Ureter (tissue), 1 donor: ENCODE results near the gene STRA6.

DNA sequence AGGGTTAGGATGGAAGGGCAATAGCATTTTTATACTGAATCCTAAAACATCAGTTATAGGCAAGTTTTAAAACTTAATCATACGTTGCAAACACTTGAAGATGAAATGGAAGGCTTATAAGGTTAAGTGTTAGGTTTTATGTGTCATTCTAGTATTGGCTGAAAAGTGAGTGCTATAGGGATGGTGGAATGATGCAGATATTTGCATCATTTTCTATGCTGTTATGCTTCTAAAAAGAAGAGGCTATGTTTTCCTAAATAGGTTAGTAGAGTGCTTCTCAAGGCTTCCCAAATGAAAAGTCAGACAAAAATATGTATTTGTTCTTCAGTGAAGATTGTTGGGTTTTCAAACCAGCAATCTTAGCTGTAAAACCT, 23.3 kb downstream of the ARIH1 start:
- PRO-cap: no peak

- PRO-cap: no peak
Measured at GRCh38 chr15:72526963-72527724, 53.0 kb downstream of the ARIH1 start.

GRCh38 chr15:72752336-72753067, 31.1 kb downstream of the ADPGK start:
- PRO-cap: no peak

- PRO-cap: no peak
Measured at GRCh38 chr15:73288095-73288728, 80.5 kb downstream of the HCN4 start.

DNA sequence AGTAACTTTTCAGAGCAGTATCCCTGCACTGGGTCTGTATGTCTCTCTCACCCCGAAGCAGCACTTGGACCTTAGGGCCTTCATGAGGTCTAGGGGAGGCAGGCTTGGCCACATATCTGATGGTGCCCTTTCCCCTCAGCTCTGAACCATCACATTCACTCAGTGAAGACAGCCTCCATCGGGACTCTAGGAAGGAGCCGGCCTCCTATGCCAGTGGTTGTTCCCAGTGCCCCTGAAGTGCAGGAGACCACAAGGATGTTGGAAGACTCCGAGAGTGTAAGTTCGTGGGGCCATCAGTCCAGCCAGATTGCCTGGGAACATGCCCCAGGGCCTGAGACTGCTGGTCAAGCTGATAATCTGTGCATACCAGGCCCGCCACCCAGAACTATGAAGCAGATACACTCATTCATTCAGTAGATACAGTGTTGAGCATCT, 67.6 kb downstream of the HCN4 start:
- PRO-cap: no peak

- PRO-cap: no peak
Measured at GRCh38 chr15:73303517-73304222, 65.1 kb downstream of the HCN4 start.

- PRO-cap: no peak
Measured at GRCh38 chr15:73374479-73374776, 5.7 kb upstream of the HCN4 start.

GRCh38 chr15:73750987-73751538, 2.1 kb downstream of the INSYN1 start:
- PRO-cap: no peak

DNA sequence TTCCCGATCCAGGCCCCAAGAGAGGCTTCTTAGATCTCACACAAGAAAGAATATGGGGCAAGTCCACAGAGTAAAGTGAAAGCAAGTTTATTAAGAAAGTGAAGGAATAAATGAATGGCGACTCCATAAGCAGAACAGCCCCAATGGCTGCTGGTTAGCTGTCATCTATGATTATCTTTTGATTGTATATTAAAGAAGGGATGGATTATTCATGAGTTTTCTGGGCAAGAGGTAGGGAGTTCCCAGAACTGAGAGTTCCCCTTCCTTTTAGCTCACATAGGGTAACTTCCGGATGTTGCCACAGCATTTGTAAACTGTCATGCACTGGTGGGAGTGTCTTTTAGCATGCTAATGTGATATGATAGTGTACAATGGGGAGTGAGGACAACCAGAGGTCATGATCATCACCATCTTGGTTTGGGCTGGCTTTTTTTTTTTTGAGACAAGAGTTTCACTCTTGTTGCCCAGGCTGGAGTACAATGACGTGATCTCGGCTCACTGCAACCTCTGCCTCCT, 5.8 kb upstream of the LOXL1 start:
- PRO-cap: no peak

DNA sequence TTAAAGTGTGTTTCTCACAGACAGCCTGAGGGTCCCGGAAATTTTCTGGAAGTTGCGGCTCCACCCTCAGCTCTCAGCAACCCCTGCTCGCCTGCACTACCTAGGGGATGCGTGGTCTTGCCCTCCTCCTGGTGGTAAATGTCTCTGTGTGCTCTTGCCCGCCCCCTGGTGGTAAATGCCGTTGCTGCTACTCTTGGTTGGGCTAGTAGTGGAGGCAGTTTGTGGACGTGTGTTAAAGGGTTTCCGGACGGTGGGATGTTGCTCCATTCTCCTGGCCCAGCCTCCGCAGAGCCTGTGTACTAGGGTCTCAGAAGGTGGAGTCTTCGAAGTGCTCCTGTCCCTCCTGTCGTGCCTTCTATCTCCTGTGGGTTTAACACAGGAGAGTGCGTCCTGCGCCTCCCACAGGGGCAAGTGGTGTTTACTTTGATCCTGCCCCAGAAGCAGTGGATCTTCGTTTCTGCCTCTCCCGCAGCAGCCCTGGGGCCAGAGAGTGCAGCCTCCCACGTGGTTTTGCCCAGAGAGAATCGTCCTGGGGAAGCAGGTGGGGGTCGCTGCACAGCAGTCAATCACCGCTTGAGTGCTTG, 27.3 kb downstream of the STOML1 start:
- PRO-cap: no peak

GRCh38 chr15:74010869-74011651, 16.5 kb downstream of the PML start:
- PRO-cap: no peak

DNA sequence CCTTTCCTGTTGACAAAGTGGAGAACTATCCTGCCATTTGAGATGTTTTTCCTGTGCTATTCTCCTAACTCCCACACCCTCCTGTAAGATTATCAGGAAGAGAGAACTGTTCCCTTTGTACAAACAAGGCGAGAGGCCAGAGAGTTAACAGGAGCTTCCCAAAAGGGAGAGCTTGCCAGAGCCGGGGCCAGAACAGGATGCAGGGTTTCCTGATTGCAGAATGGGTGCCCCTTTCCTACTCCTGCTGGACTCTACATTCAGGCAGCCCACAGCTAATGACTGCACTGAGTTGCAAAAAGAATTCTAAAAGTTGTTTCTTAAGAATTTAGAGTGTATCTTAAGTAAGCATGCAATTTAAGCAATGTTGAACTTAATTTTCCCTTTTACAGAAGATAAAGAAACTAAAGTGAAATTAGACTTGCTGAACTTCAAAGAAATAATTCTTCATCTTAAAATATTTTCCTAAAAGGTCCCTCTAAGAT, 17.2 kb downstream of the PML start:
- PRO-cap: no peak

GRCh38 chr15:74202114-74203526, at the start of gene STRA6:
Gene STRA6, minus strand, starts transcription at chr15:74202787.
- PRO-cap: no peak

GRCh38 chr15:74396881-74397311, 29.4 kb upstream of the CYP11A1 start:
- PRO-cap: no peak

DNA sequence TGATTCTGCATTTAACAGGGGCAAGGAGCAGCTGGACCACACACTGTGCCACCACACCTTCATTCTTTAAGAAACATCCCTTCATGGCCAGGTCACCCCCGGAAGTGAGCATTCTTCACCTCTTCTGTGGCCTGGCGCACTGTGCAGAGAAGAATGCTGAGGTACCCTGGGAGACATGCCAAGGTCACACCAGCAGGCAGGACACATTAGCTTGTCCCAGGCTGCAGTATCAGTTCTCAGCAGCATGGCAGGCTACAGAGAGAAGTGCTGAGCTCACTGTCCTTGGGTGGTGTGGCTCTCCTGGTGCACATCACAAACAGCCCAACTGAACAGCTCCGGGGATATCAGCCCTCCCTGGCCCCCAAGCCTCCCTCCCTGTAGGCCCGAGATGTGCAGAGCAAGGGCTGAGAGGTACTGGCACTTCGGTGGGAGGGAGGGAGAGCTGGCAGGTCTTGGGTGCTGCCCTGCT, 13.5 kb downstream of the SEMA7A start:
- PRO-cap: no peak

DNA sequence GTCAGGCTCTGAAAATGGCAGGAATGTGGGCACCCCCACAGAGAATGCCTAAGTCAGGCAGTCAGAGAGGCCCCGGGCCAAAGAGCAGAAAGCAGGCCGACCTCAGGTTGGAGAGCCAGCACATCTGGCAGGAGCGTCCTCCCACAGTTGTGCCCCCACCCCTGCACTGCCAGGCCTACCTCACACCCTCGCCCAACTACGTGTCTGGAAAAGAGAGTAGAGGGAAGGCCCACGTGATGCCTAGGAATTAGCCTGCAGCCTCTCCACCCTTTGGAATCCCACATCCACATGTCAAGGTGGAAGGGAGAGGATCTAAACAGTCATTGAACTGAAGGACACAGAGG, 10.7 kb downstream of the SEMA7A start:
- PRO-cap: no peak

GRCh38 chr15:74489828-74490552, 29.0 kb upstream of the UBL7 start:
- PRO-cap: no peak

- PRO-cap: no peak
Measured at GRCh38 chr15:74614240-74614541, 1.4 kb upstream of the CLK3 start.

GRCh38 chr15:74614542-74615103, 1.0 kb upstream of the CLK3 start:
- PRO-cap: bidirectional peak, plus-strand start at chr15:74614904, minus-strand start at chr15:74614698

- PRO-cap: no peak
Measured at GRCh38 chr15:74622269-74622591, 6.6 kb downstream of the CLK3 start.